ENCODE measurements around a stretch of chr1.

DNA sequence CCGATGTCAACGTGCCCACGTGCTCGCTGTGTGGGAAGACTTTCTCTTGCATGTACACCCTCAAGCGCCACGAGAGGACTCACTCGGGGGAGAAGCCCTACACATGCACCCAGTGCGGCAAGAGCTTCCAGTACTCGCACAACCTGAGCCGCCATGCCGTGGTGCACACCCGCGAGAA lies 3.8 kb downstream of the ZBTB18 start:
- PRO-cap, result no peak

- PRO-cap, result no peak
Observed at GRCh38 chr1:244138277-244138928, 87.3 kb downstream of the ZBTB18 start.

DNA sequence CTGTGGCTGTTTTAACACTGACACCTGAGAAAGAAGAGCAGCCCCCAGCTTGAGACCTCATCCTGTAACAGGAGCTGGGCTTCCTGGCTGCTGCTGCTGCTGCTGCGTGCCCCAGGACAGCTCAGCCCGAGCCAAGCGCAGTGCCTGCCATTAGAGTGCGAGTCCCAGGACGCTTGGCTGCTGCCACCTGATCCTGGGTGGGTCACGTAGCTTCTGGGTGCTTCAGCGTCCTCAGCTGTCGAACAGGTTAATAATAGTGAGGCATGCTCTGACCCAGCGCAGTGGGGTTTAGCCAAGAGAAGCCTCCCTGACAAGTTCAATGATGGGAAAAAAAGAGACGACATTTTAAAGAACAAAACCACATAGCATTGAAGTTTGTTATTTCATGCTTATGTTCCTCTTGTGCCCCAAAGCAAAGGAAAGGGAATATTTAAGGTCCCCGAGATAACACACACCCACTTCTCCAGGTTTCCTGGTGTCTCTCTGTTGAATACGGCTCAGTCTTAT lies 118.0 kb upstream of the C1orf100 start:
- PRO-cap, result no peak

DNA sequence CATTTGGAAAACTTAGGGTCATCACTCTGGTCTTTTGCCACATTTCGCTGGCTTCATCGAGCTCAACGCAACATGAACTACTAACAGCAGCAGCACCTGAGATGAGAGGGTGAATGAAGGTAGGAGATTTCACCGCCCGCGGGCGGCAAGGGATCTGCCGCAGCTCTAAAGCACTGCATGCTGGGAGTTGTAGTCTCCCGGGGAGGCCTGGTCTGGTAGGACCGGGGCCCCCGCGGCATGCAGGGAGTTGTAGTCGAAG lies 442 bp upstream of the DESI2 start:
- PRO-cap, result no peak

- PRO-cap, result no peak
Observed at GRCh38 chr1:244841145-244842038, 5.9 kb downstream of the COX20 start.

DNA sequence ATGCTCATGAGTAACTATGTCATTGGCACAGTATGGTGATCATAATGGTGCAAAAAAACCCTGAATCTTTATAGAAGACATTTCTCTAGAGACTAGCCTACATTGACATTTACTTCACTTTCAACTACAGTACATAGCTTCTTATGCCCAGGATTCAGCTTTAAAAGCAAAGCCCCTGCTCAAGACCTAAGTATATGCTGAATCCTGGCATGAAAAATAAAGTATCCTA lies 13.8 kb downstream of the COX20 start:
- PRO-cap, result no peak

DNA sequence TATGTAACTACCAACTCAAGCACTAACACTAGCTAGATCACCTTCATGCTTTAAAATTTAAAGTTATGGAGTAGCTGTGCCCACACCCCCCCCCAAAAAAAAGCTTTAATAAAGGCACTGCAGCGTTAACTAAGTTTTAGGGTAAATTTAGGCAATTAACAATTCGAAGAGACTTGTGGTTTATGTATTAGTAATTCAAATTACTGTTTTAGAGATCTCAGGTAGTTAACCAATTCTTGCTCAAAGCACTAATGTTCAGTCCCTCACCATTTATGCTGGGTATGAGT lies 14.0 kb downstream of the HNRNPU start:
- PRO-cap, result no peak

- PRO-cap, result no peak
Observed at GRCh38 chr1:244856990-244857974, 7.1 kb downstream of the HNRNPU start.

DNA sequence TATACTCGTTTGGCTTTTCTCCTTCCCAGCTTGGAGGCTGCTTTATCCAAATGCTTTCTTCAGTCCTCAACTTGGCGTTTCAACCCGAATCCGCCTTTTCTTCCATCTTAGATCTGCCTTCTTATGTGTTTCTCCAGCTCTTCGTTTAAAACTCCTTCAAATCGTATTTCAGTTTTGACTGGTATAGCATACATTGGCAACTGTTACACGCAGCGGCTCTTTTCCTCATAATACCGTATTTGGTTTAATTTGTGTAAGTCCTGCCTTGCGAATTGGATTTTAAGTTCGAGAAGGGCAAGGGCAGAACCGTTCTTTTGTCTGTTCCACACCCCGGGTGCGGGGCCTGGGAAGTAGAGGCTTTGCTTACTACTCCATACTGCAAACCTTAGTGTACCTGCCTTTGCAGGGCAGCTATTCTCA lies 484 bp upstream of the HNRNPU start:
- PRO-cap, result no peak

DNA sequence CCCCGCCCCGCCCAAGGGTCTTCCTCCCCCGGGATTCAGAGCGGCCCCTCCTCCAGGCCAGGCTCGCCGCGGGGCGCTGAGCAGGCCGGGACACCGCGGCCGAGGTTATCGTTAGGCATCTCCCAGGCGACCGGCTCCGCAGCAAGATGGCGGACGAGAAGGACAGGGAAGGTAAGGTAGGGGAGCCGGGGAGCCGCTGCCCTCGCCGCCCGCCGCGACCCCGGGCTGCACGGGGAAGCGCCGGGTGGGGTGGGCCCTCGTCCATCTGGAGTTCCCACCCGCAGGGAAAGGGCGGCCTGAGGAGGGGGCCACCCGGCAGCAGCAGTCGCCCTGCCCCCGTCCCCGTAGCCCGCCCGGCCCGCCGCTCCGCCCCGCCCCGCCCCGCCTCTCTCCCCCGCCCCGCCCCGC lies 795 bp downstream of the EFCAB2 start:
- PRO-cap, result bidirectional peak, plus-strand start at position 144 of the sequence, minus-strand start at position 148 of the sequence; bidirectional peak, plus-strand start outside the sequence, minus-strand start at position 360 of the sequence

DNA sequence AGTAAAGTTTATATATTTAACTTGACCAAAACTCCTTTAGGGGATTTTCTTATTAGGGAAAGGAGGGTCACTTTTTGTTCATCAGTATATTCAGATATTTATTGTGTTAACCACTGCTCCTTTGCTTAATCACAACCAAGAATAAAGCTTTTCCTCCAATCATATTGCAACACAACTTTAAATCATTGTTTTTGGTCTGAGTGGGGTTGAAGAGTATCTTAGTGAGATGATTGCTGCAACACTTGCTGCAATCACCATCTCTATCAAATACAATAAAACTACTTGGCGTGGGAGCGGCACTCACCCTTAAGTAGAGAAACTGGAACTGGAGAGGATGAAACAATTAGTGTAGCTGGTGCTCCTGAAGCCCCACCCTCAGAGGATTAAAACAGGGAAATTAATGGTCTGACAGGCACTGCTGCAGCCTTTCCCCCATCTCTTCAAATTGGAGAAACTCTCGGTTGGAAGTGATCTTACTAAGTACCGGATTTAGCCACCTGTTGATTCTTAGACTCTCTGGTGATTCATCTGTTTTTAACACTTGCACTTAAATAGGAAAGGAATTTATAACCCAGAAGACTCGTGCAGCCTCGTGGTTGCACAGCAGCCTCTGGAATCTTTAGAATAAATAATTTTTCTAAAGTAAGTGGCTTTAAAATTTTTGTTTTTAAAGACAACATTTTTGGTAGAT lies 80.6 kb upstream of the KIF26B start:
- PRO-cap, result no peak

DNA sequence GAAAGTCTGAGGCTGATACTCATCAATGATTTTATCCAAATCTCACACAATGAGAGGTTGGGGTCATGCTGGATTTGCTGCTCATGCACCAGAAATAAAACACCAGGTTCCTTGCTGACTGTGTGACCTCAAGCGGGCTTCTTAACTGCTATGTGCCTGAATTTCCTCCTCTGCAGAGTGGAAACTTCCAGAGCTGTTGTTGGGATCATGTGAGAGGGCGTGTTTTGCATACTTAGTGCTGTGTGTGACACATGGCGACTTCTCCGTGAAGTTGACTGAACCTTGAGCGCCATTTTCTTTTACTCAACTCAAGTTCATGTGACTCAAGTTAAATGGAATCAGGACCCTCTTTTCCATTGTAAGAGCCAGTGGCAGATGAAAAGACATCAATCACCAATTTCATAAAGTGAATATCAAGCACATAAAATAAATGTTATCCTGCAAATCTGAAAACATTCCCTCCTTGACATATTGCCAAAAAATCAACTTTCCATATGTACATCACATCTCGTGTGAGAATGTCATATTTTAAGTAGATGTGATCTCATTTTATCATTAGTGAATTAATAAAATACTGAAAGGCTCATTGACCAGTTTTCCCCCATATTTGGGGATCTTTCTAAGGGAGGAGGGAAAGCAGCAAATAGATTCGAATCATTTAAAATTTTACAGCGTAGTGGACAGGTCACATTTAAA lies 224.1 kb downstream of the KIF26B start:
- PRO-cap, result no peak

- PRO-cap, result no peak
Observed at GRCh38 chr1:245898480-245899031, 608.5 kb downstream of the SMYD3 start.

GRCh38 chr1:245917748-245918557 lies 589.1 kb downstream of the SMYD3 start:
- PRO-cap, result no peak

- PRO-cap, result no peak
Observed at GRCh38 chr1:245980584-245981398, 526.3 kb downstream of the SMYD3 start.

DNA sequence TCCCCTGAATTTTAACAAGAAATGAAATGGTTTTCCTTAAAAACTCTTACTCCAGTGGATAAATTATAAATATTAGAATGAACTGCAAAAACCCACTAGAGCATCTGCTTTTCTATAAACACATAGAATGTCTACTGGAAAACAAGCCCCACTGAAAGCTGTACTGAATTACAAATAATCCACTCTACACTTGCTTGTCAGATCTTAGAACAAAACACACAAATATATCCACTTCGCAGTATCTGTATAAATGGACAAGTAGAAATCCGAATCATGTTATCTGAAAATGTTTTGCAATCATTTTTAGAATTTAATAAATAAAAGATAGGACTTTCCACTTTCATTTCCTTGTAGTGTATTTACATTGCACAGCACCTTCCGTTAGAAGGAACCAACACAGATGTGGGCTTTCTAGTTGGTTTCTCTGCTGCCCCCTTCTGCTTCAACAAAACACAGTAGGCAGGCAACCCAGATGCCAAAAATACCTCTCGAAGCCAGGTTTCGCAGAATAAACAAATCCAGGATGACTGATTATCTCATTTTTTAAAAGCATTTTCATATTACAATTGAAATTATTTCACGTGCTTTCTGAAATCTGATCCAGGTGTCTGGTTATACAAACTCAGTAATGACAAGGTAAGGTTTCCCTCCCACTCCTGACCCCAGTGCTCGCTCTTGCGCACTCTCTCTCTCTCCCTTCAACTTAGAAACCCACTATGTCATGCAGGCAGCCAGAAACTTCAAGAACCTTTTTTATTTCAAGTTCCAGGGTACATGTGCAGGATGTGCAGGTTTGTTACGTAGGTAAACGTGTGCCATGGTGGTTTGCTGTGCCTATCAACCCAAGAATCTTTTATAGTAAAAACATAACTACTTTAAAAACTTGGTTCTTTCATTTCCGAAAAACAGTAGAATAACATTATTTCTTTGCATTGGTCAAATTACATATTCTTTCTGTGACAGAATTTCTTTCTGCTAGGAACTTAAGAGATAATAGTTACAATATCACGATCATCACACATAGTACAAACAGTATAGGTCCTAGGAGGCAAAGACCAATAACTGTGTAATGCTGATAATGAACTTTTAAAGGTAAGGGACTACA lies 389.8 kb downstream of the SMYD3 start:
- PRO-cap, result no peak

DNA sequence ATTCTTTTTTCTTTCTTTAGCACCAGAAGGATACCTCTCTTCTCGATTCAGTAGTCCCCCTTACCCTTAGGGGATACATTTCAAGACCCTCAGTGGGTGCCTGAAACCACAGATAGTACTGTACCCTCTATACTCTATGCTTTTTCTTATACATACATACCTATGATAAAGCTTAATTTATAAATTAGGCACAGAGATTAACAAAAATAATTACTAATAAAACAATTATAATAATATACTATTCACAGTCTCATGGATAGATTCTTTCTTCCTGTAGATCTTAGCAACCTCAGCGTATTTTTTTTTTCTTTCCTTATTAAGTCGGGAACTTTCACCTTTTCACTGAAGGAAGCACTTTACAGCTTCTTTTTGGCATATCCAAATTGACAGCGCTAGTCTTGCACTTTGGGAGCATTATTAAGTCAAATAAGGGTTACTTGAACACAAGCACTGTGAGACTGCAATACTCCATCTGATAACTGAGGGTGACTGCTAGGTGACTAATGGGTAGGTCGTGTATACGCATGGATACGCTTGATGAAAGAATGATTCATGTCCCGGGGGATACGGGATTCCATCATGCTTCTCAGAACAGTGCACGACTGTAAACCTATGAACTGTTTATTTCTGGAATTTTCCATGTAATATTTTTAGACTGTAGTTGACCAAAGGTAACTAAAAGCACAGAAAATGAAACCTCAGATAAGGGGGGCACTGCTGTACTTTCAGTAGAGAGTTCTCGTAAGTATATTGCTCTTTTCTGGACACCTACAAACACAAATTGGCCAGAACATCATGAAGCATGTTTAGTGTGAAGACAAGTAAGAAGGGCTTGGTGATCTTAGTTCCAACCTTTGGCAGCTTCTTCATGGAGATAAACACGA lies 364.8 kb downstream of the SMYD3 start:
- PRO-cap, result no peak

DNA sequence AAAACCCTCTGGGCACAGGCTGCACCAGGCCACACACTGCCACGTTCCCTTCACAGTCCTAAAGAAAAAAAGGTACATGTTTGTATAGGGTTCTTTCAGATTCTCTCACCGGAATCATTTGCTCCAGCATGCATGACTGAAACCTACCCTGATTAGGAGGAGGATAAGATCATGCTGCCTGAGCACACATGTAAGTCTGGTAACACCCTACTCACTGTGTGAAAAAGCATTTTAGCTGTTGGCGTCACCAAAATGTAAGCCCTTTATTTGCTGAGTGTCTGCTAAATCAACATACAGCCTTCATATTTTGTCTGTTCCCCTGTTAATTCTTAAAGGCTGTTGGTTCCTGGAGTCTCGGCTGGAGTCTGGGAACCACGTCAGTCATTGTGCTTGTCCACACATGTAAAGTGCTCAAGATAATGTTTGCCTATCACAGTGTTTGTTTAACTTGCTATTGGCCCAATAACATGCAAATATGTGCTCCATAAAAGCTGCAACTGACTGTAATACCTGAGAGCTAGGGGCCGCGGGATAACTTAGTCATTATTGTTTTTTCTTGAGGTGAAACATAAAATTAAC lies 340.8 kb downstream of the SMYD3 start:
- PRO-cap, result no peak

DNA sequence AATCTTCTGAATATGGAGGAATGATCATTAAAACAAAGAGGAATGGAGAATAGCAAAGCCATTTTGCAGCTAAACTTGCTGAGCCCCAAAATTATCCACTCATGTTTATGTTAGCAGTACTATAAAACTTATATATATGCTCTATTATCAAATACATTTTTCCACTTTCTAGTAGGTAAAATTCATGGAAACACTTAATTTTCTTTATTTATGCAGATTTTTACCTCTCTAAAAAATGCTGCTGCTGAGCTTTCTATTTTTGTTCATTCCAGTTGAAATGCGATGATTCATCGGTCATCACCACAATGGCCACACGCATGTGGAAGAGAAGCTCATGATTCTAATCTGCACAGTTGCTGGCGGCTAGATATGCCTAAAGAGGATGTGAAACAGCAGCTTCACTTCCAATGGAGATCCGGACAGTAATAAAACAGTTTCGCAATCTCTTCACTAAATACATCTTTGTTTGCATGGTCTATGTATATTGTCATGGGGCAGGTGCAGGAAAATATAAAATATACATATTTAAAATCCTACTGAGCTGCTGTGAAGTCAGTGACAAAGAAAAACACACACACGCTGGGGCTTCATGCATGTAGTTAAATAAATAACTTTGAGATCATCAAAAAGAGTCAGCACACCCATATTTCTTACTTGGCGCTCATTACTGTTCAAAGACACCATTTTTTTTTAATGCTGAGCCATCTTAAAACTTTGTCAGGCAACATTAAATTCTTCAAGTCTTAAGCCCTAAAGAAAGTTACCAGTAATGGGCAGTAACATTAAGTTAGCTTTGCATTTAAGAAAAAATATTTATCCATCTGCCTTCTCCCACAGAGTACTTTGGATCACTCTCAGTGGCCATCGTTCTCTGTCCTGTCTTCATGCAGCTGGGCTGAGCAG lies 292.1 kb downstream of the SMYD3 start:
- PRO-cap, result no peak

DNA sequence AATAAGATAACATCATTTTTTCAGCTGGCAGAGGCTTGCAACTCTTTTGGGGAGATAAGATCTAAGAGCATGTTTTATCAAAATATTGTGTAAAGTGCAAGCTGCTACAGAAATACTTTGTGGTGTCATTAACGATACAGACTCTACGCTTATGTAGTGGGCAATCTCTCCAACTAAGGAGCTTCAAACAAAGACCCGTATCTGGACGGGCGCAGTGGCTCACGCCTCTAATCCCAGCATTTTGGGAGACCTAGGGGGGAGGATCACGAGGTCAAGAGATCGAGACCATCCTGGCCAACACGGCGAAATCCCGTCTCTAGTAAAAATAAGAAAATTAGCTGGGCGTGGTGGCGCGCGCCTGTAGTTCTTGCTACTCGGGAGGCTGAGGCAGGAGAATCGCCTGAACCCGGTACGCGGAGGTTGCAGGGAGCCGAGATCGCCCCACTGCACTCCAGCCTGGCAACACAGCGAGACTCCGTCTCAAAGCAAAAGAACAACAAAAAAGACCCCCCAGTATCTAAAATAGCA lies 768 bp downstream of the TFB2M start:
- PRO-cap, result no peak

All from SP-49 (cell line).